Subcutaneous preadipocyte (primary cell): ENCODE measurements around a stretch of chr11.

GRCh38 chr11:61071161-61071680, 31.1 kb upstream of the CD5 start:
- CAGE, long polyA plus RNA, result no peak

DNA sequence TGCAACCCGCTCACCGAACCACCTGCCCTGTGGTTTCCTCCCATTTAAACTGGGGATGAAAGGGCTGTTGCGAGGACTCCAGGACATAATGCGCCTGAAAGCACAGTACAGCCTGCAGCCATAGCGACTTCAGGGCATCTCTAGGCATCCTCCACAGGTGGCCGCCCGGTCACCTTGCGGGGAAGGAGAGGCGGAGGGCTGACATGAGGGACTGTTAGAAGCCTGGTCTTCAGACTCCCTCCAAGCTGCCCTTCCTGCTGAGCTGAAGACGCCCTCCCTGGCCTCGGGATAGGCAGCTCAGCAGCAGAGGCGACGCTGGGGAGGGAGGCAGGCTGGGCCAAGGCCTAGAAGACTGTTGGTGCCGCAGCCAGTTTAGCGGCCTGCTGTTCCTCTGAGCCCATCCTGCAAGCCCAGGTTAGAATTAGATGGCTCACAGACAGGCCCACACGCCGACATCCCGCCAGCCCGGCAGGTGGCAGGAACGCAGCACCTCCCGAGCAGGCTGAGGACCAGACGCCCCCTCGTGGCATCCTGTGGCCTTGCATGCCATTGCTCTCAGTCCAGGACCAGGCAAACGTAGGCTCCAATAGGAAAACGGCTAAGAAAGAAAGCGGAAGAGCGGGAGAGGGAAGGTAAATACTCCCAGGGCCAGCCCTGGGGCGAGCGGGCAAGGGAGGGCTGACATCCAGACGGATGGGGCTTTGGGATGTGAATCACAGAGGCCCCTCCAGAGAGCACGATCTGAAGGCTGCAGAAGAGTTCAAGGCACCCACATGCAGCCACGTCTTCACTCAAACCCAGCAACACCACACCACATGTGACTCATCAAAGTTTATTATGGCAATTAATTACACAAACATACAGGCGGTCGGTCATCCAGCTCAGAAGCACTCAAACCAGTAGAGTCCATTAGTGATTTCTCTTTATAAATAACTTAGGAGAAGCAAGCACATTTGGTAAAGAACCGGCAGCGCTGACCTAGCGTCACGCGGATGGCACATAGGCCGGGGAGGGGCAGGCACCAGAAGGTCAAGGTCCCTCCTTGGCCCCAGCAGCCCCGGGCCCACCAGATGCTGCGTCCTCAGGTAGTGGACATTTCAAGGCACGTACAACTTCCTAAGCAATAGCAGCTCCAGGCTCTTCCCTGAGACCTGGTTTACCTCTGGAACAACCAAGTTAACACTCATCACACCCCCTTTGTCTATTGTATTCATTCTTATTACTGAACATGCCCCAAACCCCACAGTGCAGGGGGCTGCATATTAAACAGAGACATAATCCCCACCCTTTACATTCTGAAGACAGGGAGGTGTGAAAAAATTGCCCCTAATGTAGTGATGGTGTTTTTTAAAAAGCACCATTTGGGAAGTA, 27.6 kb downstream of the CD5 start:
- CAGE, long polyA plus RNA, result no peak

GRCh38 chr11:61164828-61165397, 3.7 kb upstream of the VPS37C start:
- CAGE, long polyA plus RNA, result no peak

DNA sequence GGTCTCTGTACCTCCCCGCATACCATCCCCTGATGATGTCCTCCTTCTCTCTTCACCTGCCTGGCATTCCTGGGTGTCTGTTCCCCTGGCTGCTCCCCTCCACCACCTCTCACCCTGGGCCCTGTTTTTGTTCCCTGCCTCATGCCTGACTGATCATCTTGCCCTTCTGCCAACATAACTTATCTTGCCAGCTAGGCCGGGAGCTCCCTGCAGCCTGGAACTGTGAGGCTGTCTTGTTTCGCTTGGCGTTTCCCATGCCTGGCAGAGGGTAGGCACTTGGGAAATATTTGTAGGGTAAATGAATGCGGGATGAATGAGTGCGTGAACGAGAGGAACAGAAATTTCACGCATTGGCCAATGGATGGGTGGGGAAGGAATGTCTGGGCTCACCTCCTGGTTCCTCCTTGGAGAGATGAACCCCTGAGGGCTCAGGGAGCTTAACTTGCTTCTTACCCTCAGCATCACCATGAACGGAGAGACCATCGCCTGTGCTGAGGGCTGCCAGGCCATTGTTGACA, 8.3 kb downstream of the PGA5 start:
- CAGE, long polyA plus RNA, result no peak

GRCh38 chr11:61298763-61299322, 3.7 kb upstream of the VWCE start:
- CAGE, long polyA plus RNA, result no peak

DNA sequence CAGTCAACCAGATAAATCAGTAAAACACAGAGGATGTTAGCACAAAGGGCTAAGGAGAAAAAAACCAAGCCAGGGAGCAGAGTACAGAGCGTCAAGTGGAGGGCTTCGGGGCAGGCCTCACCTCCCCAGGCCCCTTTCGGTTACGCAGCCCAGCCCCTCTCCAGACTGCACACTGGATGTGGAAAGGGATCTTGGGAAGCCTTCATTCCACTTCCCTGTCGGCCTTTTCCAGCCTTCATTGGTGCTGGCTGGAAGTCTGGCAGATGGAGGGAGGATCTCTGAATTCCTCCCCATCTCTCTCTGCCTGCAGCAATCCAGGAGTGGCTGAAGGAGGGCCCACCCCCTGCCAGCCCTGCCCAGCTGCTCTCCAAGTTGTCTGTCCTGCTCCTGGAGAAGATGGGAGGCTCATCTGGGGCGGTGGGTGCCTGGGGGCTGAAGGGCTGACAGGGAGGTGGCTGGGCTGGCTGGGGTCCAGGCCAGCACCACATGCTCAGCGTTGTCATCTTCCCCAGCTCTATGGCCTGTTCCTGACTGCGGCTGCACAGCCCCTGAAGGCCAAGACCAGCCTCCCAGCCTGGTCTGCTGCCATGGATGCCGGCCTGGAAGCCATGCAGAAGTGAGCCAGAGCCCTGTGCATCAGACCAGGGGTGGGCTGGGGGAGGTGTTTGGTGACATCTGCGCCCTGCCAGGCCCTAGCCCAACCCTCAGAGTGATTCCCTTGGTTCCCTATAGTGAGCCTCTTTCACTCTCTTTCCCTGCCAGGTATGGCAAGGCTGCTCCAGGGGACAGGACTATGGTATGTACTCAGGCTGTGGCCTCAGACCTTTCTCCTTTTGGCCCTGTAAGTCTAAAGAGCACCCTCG, 12.2 kb downstream of the TKFC start:
- CAGE, long polyA plus RNA, result no peak

DNA sequence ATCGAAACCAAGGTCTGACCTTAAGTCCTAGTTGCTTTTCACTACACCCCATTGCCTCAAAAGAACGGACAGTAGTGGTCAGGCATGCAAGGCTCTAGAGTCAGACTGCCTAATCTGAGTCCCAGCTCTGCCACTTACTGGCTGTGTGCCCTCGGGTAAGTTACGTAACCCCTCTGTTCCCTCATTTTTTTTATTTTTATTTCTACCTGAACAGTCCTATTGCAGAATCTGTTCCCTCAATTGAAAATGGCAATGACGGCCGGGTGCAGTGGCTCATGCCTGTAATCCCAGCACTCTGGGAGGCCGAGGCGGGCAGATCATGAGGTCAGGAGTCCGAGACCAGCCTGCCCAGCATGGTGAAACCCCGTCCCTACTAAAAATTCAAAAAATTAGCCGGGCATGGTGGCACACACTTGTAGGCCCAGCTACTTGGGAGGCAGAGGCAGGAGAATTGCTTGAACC, 9.5 kb downstream of the CYB561A3 start:
- CAGE, long polyA plus RNA, result no peak

GRCh38 chr11:61516214-61516908, 7.8 kb downstream of the LRRC10B start:
- CAGE, long polyA plus RNA, result no peak

GRCh38 chr11:61530735-61531711, 22.5 kb downstream of the LRRC10B start:
- CAGE, long polyA plus RNA, result no peak

DNA sequence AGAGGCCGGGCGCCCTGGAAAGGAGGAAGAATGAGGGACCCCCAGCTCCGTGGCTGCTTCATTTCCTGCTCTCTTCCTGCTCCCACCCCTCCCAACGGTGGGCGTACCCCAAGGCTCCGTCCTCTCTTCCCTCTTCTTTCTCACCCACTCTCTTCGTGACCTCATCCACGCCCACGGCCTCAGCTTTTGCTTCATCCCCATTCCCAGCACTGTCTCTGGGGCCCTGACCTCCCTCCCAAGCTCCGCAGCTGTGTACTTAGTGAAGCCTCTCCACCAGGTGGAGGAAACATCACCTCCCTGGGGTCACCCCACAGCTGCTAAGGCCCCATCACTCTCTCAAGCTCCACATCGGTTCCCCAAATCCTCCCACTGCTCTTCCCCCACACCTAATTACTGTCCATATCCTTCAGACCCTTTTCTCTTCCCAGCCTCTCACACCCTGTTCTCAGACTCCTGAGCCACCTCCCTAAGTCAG, 7.8 kb upstream of the SYT7 start:
- CAGE, long polyA plus RNA, result no peak

DNA sequence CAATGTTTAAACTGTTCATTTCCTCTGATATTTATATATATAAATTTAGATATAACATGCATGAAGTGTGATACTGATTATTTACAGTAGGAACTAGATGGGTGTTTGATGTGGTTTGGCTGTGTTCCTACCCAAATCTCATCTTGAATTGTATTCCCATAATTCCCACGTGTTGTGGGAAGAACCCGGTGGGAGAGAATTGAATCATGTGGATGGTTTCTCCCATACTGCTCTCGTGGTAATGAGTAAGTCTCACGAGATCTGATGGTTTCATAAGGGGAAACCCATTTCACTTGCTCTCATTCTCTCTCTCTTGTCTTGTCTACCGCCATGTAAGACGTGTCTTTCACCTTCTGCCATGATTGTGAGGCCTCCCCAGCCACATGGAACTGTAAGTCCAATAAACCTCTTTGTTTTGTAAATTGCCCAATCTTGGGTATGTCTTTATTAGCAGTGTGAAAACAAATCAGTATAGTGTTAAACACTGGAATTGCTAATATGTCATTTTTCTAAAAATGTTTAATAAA, 33.9 kb upstream of the SYT7 start:
- CAGE, long polyA plus RNA, result no peak

GRCh38 chr11:61654269-61655055, 25.7 kb upstream of the DAGLA start:
- CAGE, long polyA plus RNA, result no peak

DNA sequence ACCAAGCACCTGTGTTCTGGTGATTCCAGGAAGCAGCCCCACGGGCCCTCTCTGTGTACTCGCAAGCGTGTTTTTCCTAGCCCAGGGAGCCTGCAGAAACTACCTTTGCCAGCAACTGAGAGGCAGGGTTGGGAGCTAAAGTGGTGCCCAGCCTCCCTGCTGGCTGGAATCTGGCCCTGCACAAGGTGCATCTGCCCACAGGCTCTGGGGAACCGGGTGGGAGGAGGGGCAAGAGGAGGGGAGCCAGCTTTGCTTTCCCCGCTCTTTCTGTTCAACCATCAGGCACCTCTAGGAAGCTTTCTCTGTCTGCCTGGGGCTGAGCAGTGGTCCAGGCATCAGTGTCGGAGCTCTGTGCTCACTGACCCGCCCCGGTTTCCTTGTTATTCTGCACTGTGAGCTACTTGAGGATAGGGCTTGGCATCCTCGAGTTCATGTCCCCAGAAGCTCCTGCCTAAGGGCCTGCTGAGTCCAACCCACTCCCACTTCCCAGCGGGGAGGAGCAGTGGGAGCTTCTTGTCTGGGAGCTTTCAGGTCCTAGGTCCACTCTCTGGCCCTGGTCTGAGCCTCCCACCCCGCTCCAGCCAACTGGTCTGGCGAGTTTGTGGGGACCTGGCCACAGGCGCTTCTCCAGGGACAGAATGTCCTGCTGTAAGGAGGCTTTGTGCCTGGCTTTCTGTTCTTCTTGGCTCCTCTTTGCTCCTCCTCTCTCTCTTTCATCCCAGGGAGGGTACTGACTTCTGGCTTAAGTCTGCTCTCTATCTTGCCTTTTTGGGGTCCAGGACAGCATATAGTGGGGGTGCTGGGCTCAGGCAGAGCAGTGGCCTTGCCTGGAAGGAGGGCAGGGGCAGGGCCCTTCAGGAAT, 15.0 kb downstream of the DAGLA start:
- CAGE, long polyA plus RNA, result no peak

GRCh38 chr11:61769741-61769958, 17.2 kb downstream of the MYRF start:
- CAGE, long polyA plus RNA, result no peak

DNA sequence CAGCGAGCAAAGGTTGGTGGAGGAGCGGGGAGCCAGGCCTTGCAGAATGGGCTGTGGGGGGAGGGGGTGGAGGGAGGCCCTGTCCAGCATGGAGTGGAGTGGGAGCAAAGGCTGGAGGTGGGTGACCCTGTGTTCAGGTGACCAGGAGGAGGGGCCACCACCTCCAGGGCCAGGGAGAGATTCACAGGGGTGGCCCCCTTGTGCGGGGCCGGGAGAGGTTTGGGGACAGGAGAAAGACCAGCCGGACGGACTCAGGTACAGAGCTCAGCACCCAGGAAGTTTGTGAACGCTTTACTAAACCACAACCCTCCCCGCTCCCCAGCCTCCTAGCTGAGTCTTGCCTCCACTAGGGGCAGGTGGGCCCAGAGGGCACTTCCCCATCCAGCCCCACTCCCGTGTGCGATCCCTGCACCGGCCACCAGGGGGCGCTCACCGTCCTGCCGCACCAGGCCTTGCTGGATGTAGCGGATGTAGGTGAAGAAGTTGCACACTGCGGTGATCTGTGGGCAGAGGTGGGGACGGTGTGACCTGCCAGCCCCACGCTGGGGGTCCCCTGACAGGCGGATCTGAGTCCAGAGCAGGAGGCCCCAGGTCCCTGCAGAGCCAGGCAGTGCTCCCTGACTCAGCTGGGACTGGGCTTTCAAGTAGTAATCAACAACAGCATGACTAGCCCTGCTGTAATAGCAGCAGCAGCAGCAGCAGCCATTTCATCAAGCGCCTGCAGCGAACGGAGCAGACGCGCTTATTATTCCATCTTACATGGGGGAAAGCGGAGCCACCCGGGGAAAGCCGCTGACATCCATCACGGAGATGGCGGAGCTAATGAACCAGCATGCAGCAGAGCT, 7.8 kb upstream of the FADS3 start:
- CAGE, long polyA plus RNA, result no peak

GRCh38 chr11:61959366-61960079, 7.9 kb downstream of the FTH1 start:
- CAGE, long polyA plus RNA, result no peak

- CAGE, long polyA plus RNA, result no peak
Measured at GRCh38 chr11:61964617-61965701, 2.5 kb downstream of the FTH1 start.

DNA sequence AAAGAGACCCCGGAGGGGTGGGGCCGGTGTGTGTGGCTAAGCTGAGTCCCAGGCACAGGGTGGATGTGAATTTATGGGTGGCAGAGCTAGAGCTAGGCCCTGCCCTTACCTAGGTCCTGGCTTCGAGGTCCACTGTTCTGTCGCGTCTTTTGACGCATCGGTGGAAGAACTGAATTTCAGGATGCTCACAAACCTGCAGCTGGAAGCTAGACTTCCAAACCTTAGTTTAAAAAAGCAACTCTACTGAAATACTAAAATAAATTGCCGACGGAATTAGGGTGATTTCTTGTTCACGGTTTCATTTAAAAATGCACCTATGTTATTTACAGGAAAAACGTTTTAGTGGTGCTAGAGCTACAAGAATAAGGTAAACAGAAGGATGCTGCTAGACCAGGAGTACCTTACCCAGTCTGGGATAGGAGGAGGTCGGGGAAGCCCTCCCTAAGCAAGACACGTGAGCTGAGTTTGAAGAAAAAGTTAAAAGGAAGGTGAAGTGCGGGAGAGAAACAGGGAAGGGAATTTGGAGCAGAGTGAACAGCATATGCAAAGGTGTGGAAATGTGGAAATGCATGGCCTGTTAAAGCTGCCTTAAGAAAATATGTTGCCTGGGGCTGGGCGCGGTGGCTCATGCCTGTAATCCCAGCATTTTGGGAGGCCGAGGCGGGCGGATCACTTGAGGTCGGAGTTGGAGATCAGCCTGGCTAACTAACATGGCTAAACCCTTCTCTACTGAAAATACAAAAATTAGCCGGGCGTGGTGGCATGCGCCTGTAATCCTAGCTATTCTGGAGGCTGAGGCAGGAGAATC, 1.4 kb upstream of the FTH1 start:
- CAGE, long polyA plus RNA, result no peak

DNA sequence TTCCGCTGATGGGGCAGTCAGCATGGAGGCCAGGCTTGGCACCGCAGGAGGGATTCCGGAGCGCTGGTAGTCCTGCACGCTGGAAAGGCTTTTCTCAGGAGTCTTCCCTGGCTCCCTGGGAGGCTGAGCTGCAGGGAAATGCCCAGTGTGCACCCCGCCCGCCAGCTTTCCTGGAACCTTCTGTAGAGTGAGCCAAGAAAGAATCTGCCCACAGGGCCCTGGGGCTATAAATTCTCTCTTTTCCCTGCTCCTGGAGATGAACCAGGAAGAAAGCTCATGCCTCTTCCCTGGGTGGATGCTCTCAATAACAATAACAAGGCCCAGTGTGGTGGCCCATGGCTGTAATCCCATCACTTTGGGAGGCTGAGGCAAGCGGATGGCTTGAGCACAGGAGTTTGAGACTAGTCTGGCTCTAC, 46.2 kb upstream of the FTH1 start:
- CAGE, long polyA plus RNA, result no peak

DNA sequence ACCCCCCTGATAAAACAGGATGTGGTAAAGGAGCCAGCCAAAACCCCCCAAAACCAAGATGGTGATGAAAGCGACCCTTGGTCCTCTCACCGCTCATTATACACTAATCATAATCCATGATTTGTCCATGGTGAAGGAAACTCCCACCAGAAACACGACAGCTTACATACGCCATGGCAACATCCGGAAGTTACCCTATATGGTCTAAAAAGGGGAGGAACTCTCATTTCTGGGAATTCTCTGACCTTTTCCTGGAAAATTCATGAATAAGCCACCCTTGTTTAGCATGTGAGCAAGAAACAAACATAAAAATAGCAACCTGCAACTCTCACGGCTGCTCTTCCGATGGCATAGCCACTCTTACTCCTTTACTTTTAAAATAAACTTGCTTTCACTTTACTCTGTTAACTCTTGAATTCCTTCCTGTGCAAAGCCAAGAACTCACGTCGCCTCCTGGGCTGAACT, 18.7 kb upstream of the INCENP start:
- CAGE, long polyA plus RNA, result no peak